Cardiac muscle cell (in vitro differentiated cells and primary cell): ENCODE data around the gene RABL6.

DNA sequence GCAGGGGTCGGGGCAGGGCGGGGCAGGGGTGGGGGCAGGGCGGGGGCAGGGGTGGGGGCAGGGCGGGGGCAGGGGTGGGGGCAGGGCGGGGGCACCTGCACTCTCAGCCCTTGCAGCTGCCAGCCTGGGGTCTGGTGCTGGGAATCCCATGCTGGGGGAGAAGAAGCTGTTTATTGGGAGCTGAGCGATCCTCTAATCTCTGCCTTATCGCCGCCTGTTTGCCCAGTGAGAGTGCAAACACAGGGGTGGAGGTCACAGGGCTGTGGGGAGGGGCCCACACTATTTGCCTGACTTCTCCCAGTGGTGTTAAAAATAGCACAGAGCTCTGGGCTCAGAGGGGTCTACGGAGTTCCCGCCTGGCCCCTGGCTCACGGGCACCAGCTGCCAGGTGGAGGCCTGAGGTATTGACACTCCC, 36.1 kb upstream of the EGFL7 start:
- RAMPAGE, long total RNA, result no peak
- RRBS, result no CpG with 5 or more reads among the region's 11 CpGs

- RAMPAGE, long total RNA, result no peak
- RRBS, result no CpG with 5 or more reads among the region's 9 CpGs
Observed at GRCh38 chr9:136634734-136635229, 27.9 kb upstream of the EGFL7 start.

- RAMPAGE, long total RNA, result no peak
- RRBS, result no CpG with 5 or more reads among the region's 13 CpGs
Observed at GRCh38 chr9:136645307-136645721, 17.4 kb upstream of the EGFL7 start.

- RAMPAGE, long total RNA, result no peak
- RRBS, result 8% methylated on average over 17 of the region's 34 CpGs
Observed at GRCh38 chr9:136646252-136646969, 16.3 kb upstream of the EGFL7 start.

DNA sequence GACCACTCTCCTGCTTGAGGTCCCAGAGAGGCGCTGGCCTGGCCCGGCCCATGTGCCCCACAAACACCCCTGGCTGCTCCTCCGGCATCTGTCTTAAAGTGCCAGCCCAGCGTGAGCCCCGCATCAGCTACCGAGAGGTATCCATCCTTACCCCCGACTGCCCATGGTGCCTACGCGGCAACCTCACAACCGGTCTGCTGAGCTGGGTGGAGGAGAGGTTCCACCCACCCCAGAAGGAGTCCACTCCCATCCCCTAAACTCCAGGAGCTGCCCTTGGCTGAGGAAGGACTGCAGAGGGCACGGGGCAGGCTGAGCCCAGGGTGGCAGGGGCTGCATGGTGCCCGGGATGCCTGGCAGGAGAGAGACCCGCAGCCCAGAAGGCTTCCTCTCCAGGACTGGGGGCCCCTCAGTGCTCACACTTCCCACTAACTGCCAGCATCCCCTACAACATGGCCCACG, 15.7 kb upstream of the EGFL7 start:
- RAMPAGE, long total RNA, result no peak
- RRBS, result 78% methylated on average over 7 of the region's 14 CpGs

DNA sequence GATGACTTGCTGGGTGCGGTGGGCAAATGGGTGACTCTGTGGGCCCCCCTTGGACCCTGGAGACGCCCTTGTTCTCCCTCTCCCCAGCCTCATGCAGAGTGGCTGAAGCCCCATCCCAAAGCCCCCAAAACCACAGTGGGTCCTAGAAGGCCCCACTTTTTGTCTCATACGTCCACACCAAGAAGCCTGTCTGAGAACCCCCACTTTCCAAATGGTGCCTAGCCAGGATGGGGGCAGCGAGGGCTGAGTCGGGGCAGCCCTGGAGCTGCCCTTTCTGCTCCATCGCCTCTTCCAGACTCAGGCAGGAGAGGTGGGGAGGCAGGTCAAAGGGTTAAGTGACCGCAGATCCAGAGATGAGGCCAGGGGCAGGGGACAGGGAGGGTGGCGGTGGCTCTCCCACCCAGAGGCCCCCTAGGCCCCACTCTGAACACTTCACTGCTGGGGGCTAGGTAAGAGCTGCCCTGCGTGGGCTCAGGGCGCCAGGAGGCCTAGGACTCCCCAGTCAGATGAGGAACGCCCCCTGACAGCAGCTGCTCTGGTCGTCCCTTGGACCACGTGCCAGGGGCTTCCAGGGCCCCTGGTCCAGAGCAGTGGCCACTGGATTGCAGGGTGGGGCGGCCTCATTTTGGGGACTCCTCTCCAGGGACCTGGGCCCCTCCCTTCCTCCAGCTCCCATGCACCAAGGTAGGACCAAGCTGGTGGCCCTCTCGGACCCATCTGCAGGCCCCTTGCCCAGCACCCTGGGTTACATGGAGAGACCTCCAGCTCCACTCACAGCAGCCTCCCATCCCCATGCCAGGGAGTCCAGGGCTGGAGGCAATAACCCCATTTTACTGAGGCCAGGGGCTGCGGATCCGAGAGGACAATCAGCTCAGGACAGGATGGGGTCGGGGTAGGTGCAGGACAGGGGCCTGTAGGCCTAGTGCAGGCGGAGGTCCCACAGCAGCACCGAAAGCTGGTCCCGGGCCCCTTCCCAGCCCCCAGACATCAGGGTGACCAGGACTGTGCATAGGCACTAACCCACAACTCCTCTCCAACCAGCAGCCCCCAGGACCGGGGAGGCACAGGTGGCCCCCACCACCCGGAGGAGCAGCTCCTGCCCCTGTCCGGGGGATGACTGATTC, 1.3 kb downstream of the EGFL7 start:
- RAMPAGE, long total RNA, result no peak
- RRBS, result 85% methylated on average over 3 of the region's 24 CpGs

- RAMPAGE, long total RNA, result no peak
- RRBS, result 86% methylated on average over 14 of the region's 44 CpGs
Observed at GRCh38 chr9:136676861-136677615, 10.2 kb downstream of the AGPAT2 start.

GRCh38 chr9:136679132-136680058, 7.9 kb downstream of the AGPAT2 start:
- RAMPAGE, long total RNA, result no peak
- RRBS, result 50% methylated on average over 4 of the region's 31 CpGs

DNA sequence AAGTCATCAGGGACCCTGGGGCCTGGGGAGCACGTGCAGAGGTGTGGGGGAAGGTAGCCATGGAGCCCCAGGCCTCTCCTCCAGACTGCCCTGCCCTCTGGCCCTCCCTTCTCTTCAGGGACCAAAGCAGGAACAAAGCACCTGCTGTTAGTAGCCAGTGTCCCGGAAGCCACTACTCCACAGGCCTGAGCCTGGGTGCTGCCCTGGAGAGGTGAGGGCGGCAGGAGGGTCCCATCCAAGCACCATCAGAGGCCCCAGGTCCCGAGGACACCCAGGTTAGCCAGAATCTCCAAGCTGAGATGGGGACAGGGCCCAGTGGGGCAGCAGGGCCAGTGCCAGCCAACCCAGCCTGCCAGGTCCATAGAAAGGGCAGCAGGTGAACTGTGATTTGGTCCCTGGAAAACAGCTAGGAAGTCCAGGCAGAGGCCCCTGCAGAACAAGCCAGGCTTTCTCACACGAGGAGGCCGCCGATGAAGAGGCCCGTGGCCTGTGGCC, 2.2 kb downstream of the AGPAT2 start:
- RAMPAGE, long total RNA, result no peak
- RRBS, result no CpG with 5 or more reads among the region's 8 CpGs

GRCh38 chr9:136704829-136705162, 7.6 kb upstream of the DIPK1B start:
- RAMPAGE, long total RNA, result no peak
- RRBS, result no CpG with 5 or more reads among the region's 6 CpGs

DNA sequence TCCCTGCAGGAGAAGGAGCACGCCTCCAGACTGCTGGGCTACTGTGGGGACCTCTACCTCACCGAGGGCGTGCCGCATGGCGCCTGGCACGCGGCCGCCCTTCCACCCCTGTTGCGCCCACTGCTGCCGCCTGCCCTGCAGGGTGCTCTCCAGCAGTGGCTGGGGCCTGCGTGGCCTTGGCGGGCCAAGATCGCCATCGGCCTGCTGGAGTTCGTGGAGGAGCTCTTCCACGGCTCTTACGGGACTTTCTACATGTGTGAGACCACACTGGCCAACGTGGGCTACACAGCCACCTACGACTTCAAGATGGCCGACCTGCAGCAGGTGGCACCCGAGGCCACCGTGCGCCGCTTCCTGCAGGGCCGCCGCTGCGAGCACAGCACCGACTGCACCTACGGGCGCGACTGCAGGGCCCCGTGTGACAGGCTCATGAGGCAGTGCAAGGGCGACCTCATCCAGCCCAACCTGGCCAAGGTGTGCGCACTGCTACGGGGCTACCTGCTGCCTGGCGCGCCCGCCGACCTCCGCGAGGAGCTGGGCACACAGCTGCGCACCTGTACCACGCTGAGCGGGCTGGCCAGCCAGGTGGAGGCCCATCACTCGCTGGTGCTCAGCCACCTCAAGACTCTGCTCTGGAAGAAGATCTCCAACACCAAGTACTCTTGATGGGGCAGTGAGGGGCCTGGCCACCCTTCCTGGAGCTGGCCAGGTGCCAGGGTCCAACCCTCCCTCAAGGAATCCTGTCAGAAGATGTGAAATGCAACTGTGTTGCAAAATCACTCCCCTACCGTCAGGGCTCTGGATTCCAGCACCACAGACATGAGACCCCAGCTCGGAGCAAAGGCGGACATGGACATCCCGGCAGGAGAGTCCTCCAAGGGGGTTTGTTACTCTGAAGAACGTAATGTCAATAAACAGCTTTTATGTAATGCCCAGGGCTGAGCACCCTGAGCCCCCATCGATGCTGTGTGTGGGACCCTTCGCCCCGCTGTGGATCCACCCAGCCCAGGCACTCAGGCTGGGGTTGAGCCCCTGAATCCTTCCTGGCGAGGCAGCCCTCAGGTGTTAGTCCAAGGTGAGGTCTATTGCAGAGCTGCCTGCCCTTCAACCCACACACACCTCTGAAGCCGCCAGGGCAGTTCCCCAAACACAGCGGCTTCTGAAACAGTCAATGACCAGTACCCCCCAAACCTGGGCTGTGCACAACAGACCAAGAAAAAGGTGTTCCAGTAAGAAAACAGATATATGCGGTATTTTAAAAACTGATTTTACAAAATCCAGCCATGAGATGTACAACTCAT, 11.2 kb downstream of the DIPK1B start:
- RAMPAGE, long total RNA, result no peak
- RRBS, result no CpG with 5 or more reads among the region's 57 CpGs

DNA sequence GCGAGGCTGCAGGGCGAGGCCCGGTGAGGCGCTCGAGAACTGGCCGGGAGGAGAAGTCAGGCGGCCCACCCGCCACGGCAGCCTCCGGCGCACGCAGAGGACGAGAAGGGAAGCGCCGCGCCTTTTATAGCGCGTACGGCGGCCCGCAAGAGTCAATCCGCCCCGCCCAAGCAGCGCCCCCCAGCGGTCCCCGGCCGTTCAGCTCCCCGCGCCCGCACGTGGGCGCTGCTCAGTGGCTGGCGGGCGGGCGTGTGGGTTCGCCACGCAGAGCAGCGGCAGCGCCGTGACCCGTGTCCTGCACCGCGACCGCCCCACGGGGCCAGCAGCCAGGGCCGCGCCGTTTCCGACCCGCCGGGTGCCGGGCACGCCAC, 14.7 kb downstream of the LCN10 start:
- RAMPAGE, long total RNA, result no peak
- RRBS, result 2% methylated on average over 17 of the region's 53 CpGs

GRCh38 chr9:136757144-136757343, 999 bp downstream of the LCN8 start:
- RAMPAGE, long total RNA, result no peak
- RRBS, result no CpG with 5 or more reads among the region's 5 CpGs

DNA sequence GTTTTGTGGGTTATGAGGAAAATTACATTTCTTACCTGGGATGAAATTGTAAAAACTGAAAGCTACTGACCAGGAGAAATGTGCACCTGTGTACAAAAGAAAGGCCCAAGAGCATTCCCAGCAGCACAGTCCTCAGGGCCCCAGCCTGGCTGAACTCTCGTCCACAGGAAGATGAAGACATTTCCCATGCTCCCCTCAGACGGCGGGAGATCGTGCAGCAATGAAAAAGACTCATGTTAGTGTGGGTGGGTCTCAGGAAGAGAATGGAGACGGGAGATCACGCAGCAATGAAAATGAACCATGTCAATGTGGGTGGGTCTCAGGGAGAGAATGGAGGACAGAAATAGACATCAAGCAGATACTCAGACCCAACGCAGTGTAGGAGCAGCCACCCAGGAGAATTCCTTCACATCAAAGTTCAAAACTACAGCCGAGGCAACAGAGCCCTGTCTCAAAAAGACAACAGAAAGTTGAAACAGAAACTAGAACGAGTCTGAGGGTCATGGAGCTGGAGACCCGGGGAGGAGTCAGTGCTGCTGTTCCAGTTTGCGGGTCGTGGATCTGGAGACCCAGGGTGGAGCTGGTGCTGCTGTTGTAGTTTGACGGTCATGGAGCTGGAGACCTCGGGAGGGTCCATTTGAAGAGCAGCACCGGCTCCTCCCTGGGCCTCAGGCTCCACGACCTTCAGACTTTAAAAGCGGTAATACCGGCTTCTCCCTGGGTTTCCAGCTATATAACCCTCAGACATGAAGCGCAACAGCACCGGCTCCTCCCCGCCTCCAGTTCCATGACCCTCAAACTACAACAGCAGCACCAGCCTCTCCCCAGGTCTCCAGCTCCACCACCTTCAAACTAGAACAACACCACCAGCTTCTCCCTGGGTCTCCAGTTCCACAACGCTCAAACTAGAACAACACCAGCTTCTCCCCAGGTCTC, 12.9 kb upstream of the LCN15 start:
- RAMPAGE, long total RNA, result no peak
- RRBS, result 95% methylated on average over 6 of the region's 22 CpGs

GRCh38 chr9:136798928-136799788, 3.0 kb downstream of the CCDC183 start:
- RAMPAGE, long total RNA, result no peak
- RRBS, result 13% methylated on average over 3 of the region's 36 CpGs

DNA sequence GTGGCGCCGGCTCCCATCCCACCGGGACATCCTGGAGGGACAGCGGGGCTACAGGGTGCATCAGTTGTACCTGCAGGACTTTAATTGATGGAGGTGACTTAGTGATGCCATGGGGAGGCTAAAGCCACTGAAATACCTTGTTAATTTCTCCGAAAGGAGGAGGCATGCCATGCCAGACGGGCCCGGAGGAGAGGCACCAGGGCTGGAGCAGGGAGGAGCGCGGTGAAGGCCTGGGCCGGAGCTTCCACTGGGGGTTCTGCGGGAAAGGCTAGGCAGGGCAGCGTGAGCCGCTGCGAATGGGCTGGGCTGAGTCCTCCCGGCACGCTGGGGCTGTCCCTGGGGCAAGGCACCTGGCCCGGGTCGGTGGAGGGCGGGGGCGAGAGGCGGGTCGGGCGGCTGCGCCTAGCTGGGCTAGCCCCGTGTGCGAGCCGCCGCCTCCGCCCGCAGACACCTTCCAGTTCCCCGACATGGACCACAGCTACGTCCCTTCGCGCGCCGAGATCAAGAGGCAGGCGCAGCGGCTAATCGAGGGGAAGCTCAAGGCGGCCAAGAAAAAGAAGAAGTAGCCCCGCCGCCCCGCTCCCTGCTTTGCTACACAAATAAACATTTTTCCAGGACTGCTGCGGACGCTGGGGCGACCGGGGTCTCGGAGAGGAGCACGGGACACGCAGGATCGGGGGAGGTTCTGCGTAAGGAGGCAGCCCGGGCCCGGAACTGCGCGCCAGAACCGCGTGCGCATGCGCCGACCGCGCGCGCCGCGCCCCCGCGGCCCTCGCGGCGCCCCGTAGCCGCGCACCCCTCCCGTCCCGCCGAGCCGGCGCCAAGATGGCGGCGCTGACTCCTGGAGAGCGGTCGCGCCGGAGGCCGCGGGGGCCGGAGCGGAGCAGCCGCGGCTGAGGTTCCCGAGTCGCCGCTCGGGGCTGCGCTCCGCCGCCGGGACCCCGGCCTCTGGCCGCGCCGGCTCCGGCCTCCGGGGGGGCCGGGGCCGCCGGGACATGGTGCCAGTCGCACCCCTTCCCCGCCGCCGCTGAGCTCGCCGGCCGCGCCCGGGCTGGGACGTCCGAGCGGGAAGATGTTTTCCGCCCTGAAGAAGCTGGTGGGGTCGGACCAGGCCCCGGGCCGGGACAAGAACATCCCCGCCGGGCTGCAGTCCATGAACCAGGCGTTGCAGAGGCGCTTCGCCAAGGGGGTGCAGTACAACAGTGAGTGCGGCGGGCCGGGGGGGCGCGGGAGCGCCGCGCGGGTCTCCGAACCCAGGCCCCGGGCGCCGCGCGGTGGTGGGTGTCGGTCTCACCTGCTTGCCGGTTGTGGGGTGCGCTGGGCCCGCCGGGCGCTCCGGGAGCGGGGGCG, at the start of gene RABL6:
RABL6 (plus strand) TSS at position 824 of the 1,350 bp plus-strand sequence.
- RAMPAGE, long total RNA, result start-site peak on the minus strand centred at position 702 of the sequence, 55 bp wide, 15 and 28 reads in 2 replicates
- RRBS, result 3% methylated on average over 88 of the region's 154 CpGs

- RAMPAGE, long total RNA, result no peak
- RRBS, result 6% methylated on average over 21 of the region's 54 CpGs
Observed at GRCh38 chr9:136846892-136847212, 2.4 kb upstream of the PHPT1 start.

DNA sequence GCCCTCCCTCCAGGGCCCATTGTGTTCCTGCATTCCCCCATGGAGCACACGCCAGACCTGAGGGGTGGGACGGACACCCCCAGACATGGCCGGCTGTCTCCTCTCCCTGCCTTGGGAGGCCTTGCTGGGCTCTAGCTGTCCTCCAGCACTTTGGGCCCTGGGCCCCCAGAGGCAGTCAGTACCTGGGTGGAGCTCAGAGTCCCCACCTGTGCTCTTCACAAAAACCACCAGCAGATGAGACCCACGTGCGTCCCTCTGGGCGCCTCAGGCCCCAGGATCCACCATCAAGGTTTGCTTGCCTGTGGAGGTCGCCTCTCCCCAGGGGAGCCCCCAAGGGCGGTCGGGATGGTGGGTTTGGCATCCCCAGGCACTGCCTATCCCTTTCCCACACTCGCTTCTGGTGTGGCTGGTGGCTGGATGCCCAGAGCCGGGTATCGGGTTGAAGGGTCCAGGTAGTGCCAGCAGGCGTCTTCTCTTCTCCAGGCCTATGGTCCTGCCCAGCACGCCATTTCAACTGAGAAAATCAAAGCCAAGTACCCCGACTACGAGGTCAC, 1.1 kb downstream of the PHPT1 start:
- RAMPAGE, long total RNA, result no peak
- RRBS, result no CpG with 5 or more reads among the region's 16 CpGs

- RAMPAGE, long total RNA, result no peak
- RRBS, result no CpG with 5 or more reads among the region's 32 CpGs
Observed at GRCh38 chr9:136857759-136858653, 5.9 kb downstream of the MAMDC4 start.

DNA sequence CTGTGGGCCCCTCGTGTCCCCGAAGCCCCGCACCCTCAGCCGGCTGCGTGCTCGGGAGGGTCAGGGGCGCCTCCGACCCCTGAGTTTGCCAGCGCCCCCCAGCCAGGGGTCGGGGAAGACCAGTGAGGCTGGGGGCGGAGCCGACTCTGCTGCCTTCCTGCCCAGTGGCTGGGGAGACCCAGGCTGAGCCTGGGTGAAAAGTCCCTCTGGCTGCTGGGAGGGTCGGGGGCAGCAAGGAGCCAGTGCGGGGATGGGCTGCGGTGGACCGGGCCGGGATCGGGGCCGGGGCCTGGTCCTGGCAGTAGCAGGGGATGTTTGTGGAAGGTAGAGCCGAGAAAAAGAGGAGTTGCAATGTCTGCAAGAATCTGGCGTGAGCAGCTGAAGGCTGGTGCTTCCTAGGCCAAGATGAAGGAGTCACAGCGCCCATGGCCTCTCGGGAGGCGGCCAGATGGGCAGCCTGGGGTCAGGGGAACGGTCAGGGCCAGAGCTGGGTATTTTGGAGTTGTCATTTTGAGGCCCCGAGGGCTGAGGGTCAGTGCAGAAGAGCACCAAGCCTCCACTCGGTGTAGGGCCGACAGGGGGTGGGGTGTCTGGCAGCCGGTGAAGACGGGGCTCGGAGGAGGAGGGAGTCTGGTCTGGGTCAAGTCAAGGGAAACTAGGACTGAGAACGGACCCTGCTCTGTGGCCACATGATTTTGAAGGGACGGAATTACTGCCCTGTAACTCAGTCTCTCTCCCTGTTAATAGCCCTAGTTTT, 795 bp downstream of the TRAF2 start:
- RAMPAGE, long total RNA, result no peak
- RRBS, result 1% methylated on average over 4 of the region's 33 CpGs